Umbilical cord (tissue), 2 donors: ENCODE results near the gene PRPF40A.

GRCh38 chr2:152576540-152577478 is 140.5 kb downstream of the PRPF40A start:
- RAMPAGE, long total RNA, result no peak

GRCh38 chr2:152577627-152577949 is 139.7 kb downstream of the PRPF40A start:
- RAMPAGE, long total RNA, result no peak

DNA sequence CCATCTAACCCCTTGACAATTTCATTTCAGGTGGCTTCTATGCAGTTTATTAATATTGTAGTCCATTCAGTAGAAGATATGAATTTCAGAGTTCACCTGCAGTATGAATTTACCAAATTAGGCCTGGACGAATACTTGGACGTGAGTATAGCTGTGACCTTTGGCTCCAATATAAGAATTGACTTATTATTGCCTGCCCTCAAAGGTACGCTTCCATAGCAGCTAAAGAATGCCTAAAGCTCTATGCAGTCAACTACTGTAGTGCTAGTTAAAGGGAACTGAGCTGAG is 105.9 kb downstream of the PRPF40A start:
- RAMPAGE, long total RNA, result no peak

DNA sequence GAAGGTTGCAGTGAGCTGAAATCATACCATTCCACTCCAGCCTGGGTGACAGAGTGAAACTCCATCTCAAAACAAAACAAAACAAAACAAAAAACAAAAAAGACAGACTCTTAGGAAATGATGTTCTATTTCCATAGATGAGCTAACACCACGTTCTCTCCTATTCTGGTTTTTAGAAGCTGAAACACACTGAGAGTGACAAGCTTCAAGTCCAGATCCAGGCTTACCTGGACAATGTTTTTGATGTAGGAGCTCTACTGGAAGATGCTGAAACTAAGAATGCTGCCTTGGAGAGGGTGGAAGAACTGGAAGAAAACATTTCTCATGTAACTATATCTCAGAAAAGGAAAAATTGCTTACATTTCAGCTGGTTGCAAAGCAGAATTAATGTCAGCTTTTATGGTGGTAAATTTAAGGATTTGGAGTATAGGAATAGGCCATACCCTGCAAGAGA is 102.6 kb downstream of the PRPF40A start:
- RAMPAGE, long total RNA, result no peak

- RAMPAGE, long total RNA, result no peak
Observed at GRCh38 chr2:152628042-152628891, 89.0 kb downstream of the PRPF40A start.

DNA sequence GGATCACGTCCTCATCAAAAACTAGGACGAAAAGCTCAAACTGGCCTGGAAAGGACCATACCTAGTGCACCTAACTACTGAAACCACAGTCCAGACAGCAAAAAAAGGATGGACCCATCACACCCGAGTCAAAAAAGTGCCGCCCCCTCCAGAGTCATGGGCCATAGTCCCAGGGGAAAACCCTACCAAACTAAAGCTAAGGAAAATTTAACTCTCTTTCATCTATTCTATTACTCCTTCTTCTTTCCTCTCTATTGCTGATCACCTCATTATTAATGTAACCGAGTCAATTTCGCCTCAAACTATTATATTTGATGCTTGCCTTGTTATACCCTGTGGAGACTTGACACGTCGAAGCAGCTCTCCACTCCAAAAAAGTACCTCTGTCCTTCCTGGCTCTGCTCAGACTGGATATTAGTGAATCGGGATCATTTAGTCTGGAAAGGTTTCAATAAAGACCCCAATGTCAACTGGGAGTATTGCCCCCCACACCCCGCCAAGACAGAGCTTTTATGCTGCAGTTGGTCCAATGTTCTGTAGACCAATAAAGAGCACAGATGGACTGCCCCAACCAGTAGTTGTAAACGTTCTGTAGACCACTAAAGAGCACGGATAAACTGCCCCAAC is 9.9 kb downstream of the PRPF40A start:
- RAMPAGE, long total RNA, result no peak

- RAMPAGE, long total RNA, result no peak
Observed at GRCh38 chr2:152715620-152716304, 1.5 kb downstream of the PRPF40A start.

- RAMPAGE, long total RNA, result start-site peak on the minus strand at chr2:152717395-152717424, 53 and 63 reads in 2 replicates
Observed at GRCh38 chr2:152716752-152717555, at the start of gene PRPF40A. Gene PRPF40A, minus strand, starts transcription at chr2:152717461.

- RAMPAGE, long total RNA, result no peak
Observed at GRCh38 chr2:153476403-153477638, 1.7 kb downstream of the RPRM start.

- RAMPAGE, long total RNA, result no peak
Observed at GRCh38 chr2:153509215-153509521, 30.6 kb upstream of the RPRM start.

- RAMPAGE, long total RNA, result no peak
Observed at GRCh38 chr2:153593257-153593657, 114.7 kb upstream of the RPRM start.

DNA sequence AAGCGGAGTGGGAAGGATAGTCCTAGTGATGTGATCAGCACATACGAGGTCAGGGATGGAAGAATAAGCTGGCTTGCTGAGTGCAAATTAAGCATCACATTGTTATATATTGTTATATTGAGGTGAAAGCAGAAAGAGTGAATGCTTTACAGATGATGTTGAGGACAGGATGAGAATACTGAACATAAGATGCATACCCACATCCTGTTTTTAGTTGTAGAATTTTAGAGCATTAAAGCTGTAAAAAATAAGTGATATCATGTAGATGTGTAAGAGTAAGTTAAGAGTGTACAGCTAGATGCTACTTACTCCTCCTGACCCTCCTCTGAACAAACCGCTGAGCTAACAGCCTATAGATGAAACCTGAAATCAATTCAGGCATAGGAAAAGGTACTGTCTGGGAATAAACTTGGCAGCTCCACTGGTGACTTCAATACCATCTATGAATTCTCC is 271.0 kb upstream of the KCNJ3 start:
- RAMPAGE, long total RNA, result no peak

DNA sequence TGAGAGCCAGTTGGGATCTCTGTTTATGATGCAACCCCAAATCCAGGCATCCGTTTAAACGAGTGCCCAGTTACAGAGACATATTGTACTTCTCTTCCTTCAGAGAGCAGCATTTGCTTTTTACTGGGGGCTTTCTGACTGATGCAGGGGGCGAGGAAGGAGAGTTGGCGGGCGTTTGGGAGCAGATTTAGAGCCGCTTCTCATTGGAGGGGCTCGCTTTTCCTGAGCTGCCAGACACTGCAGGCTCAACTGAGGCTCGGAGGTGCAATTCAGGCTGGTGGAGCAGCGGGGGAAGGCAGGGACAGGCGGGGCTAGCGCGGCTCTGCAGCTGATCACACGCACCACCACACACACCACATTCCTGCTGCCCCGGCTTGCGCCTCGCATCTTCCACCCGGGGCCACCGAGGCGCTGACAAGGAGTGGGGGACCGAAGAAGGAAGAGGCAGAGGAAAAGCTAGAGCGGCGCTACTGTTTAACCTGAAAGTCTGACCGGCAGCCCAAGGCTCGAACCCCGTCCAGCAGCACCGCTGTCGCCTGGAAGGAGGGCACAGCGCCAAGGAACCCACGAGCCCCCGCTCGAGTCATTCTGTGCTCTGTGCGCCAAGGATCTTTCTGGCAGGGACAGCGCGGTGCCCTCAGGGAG is 1.2 kb upstream of the KCNJ3 start:
- RAMPAGE, long total RNA, result no peak

GRCh38 chr2:155582115-155582437 is 750.4 kb downstream of the NR4A2 start:
- RAMPAGE, long total RNA, result no peak

GRCh38 chr2:156083531-156084155 is 248.9 kb downstream of the NR4A2 start:
- RAMPAGE, long total RNA, result no peak

DNA sequence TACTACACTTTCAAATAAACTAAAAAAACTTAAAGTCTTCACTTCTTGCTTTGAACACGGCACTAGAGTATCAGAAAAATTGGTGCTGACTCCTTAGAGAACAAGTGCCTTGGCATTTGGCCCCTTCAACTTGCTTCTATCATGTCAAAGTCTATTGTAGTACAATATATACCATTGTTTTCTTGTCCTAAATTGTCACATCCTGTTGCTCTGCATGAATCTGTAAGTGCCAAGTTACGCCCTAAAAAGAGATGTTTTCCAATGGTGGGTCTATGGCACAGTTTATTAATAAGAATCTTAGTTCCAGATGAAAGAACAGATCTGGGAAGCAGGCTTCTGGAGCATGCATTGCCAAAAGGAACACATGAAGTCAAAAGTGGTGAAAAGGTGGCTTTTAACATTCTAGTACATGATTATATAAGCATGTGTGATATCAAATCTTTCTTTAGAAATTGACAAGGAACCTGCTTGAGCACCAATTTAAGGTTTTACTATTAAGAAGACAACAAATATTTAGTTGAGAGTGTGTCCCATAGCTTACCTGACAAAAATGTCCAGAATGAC is 147.7 kb downstream of the NR4A2 start:
- RAMPAGE, long total RNA, result no peak

DNA sequence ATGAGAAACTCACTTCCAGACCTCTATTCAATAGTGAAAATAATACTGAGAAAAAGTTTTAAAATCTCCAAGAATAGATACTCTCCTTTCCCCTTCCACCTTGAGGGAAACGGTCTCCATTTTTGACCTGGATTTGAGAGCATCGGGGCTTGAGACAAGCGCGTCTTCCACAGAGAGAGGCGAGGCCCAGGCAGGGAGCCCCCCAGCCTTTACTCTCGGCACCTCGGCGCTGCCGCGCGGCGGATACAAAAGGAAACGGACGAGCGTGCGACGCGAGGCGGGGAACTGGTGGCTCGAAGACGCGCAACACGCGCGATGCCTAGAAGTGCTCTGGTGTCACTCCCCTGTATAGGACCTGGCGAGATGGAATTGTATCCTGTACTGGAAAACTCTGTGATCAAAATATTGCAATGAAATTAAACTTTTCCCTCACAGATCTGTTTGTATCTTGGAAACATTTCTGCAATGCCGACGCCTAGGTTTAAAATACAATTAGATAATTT is 11.0 kb downstream of the NR4A2 start:
- RAMPAGE, long total RNA, result no peak

- RAMPAGE, long total RNA, result no peak
Observed at GRCh38 chr2:156327034-156327465, 5.5 kb downstream of the NR4A2 start.

- RAMPAGE, long total RNA, result no peak
Observed at GRCh38 chr2:156431041-156431462, 5.1 kb upstream of the GPD2 start.

DNA sequence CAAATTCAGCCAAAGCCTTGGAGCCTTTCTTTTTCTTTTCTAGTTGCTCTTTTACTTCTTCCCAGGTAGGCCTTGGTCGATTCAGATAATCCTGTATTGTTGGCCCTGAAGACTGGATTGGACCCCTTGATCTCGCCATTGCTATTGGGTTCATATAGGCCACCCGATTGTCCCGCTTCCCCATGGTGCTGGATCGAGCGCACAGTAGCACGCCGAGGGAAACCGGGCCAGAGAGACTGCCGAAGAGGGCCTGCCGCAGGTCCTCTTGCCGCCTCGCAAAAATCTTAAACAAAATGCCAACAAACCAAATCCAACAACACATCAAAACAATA is 54.6 kb upstream of the ERMN start:
- RAMPAGE, long total RNA, result no peak